Helper T cell (primary cell): ENCODE measurements around a stretch of chr10.

DNA sequence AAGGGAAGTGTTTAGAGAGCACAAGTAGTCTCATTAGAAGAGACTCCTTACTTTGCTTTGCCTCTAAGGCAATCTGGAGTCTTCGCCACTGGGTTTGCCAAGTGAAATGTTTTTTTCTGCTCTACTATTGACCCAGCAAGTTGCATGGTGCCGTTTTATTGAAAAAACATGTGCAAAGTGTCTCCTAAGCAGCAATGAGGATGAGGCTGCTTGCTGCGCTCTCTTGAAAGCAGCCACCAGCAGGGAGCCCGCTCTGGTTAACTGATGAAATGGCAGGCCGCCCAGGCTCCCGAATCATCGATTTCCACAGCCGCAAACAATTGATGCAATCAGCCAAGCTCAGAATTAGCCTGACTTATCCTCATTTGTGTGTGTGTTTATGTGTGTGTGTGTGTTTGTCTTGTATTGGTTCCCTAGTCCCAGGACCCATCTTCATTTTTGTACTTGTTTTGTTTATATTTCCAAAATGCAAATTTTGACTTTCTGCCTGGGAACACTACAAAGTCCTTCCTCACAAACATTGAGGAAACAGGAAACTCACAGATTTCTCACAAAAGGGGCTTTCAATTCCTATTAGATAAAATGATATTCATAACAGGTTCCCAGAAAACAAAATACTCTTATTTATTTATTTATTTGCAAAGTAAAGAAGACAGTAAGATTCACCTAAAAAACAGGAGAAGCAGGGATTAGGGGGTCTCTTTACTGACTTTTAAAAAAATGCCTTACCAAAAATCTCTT, 22.1 kb upstream of the LYZL1 start:
- PRO-cap, 2 experiments, result no peak in any of the 2 experiments

DNA sequence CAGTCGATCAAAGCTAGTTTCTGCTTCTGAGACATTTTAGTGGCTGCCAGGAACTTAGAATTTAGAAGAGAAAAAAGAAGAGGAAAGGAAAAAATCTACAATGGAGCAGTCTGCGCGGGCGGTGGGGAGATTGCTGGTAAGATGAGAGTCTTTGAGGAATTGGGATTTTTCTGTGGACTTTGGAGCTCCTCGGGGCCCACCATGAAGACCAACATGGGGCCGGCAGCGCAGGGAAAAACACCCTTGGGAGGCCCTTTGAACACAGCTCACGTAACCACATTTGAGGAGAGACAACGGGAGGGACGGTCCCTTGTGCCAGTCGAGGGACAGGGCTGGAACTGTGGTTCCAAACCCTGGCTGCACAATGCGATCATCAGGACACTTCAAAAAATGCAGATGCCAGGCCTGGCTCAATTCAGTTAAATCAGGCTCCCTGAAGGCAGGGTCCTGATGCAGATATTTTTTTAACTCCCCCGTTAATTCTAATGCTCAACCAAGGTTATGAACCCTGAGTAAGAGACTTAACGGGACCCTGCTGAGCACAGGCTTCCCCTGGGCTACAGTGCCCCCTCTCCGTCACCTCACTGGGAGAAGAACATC, 30.3 kb downstream of the LYZL1 start:
- PRO-cap, 2 experiments, result no peak in any of the 2 experiments

DNA sequence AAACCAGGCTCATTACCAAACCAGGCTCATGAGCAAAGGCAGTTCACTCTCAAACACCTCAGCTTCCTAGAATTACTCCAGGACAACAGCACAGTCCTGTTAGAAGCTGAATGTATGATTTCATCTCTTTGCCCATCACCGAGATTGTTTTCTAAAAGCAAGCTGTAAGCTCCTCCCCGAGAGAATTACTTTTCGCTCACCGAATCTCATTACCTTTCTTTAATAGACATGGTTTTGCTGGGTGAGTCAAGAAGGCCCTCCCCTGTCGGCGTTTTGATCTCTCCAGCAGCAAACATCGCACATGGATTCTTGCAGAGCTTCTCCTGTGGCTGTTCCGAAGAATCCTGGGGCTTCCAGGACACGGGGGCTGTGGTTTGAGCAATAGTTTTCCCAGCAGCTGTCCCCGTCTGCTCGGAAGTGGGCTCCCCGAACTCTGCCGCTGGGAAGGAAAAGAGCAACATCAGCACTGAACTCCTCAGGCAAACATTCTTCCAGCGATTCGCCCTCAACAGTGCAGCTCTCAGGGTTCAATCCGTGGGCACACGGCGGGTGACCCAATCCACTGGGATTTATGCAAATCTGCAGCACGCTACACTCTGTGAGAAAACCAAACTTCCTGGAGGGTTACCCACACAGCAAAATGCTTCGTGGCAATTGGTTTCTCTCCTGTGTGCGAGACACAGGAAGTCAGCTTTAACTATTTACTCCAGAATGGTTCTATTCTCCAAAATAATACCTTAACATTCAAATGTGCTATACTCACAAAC, 112.4 kb downstream of the SVIL start:
- PRO-cap, 2 experiments, result no peak in any of the 2 experiments

DNA sequence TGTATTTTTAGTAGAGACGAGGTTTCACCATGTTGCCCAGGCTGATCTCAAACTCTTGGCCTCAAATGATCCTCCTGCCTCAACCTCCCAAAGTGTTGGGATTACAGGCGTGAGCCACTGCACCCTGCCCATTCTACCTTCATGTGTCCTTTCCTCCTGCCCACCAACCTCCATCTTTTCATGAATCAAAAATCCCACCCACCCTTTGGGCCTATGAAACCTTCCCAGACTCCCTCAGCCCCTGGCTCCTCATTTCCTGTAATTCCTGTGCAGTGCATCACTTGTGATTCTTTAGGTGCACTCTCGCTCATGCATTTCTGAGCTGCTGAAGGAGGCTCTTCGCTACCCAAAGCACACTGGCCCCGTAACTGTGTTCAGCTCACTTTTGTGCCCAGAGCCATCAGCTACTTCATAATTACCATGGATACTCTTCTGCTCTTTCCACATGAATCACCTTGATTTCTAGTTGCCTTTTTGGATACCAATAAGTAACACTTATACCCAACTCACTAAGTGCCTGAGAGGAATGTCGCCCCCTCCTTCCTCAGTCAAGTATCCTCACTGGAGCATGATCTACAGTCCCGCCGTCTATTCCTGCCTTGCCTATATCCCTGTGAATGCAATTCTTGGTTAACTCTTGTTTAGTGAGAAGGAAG, 24.1 kb downstream of the SVIL start:
- PRO-cap, 2 experiments, result no peak in any of the 2 experiments

DNA sequence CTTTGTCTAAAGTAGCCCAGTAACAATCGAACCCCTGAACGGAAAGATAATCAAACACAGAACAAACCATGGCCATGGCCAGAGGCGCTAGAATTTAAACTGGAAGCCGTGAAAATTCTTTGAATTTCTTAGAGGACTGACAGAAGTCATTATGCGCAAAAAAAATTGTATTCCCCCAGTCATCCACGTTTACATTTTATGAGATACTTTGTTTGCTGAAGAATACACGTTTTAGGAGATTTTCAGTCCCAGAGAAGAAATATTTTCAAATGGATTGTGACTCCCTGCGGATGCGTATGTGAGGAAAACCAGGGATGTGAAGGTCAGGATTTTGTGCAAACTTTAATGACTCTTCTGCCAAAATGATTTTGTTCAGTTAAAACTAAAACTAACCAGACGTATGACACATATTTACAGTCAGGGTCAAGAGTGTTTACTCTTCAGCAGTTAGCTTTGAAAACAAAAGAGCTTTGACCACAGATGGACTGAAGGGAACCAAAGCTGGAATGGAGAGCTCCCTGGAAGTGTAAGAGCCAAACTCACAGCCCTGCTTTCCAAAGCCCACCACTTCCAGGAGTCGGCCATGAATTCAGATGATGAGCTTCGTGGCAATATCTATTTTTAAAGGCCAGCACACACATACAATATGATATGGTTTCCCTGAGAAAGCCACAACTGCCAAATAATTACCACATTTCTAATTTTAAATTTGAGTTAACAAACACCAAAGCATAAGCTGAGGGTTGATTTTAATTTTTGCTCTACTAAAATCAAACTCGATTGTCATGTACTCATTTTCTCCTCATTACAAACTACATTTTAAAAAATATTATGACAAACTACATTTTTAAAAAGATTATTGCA, 15.5 kb downstream of the SVIL start:
- PRO-cap, 2 experiments, result no peak in any of the 2 experiments

DNA sequence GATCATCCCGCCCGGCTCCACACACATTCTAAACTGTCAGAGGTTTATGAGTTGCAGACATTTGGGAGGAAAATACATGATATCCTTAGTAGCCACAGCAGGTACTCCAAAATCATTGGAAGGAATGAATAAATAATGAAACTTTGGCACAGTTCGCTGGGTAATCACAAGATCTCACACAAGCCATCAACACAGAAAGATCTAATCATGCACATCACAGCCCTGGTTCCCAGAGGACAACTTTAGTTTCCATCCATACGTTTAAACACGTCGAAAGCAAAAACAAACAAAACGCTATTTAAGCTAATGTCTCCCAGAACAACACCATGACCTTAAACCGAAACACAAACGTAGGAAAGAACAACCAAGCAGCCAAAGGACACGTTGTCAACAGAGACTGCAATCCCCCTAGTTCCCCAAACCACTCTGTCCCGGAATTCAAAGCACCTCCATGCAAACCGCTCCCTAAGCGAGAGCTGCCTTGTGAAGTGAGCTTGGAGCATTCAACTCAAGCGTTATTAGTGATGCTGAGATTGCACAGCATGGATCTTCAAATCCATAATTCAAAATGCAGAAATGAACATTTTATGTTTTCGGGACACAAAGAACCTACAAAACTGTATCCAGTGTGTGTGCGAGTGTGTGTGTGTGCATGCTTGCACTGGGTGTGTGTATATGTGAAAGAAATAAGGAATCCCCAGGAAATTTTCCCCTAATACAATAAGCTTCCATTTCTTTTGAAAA, 12.2 kb downstream of the SVIL start:
- PRO-cap, 2 experiments, result no peak in any of the 2 experiments

GRCh38 chr10:29647930-29648637, 13.3 kb upstream of the SVIL start:
- PRO-cap, 2 experiments, result no peak in any of the 2 experiments

DNA sequence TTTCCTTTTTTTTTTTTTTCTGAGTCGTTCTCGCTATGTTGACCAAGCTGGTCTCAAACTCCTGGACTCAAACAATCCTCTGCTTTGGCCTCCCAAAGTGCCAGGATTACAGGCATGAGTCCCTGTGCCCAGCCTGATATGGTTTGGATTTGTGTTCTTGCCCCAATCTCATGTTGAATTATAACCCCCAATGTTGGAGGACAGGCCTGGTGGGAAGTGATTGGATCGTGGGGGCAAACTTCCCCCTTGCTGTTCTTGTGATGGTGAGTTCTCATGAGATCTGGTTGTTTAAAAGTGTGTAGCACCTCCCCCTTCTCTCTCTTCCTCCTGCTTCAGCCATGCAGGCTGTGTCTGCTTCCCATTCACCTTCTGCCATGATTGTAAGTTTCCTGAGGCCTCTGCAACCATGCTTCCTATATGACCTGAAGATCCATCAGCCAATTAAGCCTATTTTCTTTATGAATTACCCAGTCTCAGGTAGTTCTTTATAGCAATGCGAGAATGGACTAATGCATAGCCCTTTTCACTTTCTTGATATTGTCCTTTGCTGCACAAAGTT, 18.3 kb upstream of the SVIL start:
- PRO-cap, 2 experiments, result no peak in any of the 2 experiments

DNA sequence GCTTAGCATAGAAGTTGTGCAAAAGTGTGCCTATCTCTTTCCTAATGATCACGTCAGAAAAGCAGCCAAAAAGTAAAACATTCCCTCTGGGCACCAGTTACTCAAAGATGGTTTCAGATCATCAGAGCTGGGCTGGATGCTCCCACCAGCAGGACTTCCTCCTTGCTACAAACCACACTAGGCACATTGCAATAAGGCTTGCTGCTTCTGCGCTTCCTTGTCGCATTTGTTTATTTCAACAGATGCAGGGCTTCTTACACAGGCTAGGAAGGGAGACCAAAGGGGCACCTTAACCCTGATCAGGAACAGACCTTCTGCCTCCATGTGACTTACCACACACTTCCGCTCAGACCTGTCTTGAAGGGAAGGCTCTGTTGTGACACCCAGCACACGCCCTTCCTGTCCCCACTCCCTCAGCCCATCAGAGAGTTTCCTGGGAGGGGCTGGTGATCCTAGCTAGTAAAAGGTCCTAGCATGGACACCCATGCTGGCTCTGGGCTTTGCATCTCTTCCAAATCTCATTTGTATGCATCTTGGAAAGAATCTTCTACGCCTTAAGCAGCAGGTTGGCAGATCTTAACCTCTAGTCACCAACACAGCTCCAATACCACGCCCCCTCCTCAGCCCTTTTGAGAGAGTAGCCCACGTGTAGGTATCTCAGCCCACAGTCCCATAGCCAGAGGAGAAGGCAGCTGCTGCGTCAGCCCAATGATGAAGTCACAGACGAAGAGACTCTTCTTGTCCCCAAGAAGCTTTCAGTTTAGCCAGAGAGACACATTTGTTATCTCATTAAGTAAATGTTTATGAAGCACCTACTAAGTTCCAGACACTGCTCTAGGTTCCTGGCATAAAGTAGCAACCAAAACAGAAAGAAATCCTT, 47.1 kb upstream of the SVIL start:
- PRO-cap, 2 experiments, result peak in 2 of 2 experiments; most common plus-strand start position 424 of the sequence (in 1); most common minus-strand start position 228 of the sequence (in 2)

GRCh38 chr10:29731572-29732483, 97.1 kb upstream of the SVIL start:
- PRO-cap, 2 experiments, result no peak in any of the 2 experiments

DNA sequence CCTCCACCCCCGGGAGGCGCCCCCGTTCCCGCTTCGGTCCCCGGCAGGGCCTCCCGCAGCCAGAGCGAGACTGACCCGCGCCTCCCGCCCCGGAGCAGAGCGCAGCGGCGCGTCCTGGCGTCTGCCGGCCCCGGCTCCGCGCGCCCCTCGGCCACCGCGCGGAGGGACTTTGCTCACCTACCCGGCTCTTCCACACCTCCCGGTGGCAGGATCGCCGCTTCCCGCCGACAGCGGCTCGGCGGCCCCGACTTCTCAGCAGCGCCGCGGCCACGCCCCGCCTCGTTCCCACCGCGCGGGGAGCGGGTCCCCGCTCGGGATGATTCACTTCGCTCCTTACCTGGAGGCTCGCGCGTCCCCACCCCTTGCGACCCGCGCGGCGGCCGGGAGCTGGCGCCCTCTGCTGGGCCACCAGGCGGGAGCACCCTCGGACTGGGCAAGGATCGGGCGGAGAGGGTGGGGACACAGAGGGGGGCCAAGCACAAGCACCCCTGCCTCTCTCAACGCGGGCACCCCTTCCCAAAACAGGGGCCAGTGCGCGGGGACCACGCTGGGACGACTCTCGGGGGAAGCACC, 100.9 kb upstream of the SVIL start:
- PRO-cap, 2 experiments, result peak in 2 of 2 experiments; most common minus-strand start position 254 of the sequence (in 1)

DNA sequence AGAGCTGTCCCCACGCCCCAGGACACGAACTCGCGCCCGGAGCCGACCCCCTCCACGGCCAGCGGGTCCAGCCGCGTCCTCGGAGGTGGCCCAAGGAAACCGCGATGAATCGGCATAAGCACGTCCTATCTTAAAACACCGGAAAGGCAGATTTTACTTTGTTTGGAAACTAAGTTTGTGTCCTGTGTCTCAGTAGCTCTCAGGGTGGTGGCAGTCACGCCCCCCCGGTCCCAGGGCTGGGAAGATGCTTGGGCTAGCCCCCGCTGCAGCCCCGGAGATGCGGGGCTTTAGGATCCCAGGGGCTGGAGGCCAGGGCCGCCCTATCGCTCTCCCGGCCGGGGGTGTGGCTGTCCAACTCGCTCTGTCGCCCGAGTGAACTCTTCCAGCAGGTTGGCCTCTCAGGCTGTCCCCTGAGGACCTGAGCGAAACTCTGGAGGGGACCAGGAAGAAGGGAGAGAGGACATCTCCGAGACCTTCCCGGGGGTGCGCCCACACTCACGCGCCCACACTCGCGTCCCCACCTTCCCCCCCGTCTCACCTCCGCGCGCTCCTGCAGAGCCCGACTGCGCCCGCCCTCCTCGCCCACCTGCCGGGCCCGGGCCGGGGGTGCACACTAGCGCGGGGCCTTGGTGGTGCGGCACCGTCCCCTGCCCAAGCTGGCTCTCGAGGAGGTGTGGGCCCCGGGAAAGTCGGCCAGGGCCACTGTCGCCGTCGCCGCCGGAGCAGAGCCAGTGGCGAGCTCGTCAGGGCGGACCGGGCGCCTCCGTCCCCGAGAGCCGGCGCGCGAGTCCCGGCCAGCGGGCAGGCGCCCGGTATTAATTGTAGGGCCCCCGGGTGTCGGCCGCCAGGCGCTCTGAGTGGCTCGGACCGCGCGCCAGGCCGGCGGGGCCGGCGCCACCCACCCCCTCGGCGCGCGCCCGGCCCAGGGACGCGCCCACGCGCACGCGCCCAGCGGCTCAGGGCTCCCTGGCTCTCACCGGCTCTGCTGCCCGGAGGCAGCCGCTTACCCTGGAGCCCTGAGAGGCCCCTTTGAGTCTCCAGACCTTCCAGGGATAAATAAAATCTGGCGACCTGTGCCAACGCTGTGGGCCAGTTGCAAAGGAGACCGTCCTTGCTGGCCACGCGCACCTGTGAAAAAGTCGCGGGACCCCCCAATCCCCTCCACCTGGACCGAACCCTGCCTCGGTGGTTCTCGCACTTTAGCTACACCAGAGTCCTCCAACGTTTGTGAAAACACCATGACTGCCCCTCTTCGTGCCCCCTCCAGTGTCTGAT, 101.8 kb upstream of the SVIL start:
- PRO-cap, 2 experiments, result no peak in any of the 2 experiments

DNA sequence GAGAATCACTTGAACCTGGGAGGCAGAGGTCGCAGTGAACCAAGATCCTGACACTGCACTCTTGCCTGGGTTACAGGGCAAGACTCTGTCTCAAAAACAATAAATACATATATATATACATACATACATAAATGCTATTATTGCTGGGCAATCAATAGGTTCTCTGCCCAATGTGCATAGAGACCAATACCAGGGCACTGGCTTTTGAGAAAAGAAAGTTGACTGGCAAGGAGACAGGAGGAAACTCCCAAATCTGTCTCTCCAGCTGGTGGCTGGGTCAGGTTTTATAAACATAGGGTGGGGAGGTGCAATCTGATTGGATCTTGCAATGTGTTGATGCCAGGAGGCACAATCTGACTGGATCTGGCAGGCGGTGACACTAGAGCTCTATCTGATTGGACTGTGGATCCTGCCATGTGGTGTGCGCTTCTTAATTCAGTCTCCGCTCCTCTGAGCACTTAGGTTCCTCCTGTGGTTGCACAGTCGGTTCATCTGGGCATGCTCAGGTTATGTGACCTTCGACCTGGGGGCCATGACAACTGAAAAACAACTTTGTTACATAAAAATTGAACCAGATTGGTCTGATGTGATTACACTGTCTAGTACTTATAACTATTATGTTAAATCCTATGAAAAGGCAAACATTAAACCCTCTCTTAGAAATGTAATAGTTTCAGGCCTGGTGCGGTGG, 127.0 kb upstream of the SVIL start:
- PRO-cap, 2 experiments, result no peak in any of the 2 experiments

GRCh38 chr10:29865522-29866064, 193.8 kb downstream of the JCAD start:
- PRO-cap, 2 experiments, result no peak in any of the 2 experiments

DNA sequence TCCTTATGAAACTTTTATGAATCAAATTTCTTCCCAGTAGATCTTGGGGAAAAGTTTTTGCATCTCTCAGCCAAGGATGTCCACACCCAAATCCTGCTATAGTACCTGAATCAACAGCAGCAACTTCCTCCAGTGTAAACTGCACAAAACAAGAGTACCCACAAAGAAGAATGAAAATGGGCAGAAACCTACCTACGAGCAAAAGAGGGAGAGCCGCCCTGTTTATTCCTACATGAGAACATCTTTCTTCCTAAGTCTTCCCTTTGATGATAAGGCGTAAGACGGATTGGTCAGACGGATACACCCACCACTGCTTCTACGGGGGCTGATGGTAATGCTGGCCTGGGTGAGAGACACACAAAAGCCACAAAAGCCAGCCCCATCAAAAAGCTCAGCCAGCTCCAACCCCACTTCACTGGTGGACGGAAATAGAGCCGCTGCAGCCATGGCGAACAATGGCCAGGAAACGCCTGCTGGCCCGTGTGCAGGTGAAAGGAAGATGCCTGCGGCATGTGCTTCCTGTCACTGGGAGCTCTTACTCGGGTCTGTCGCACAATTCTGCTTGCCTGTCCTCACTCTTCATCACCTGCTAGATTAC, 10.4 kb downstream of the JCAD start:
- PRO-cap, 2 experiments, result no peak in any of the 2 experiments

GRCh38 chr10:30151977-30152591, 92.7 kb upstream of the JCAD start:
- PRO-cap, 2 experiments, result no peak in any of the 2 experiments

GRCh38 chr10:30247654-30248113, 101.4 kb downstream of the MTPAP start:
- PRO-cap, 2 experiments, result no peak in any of the 2 experiments

DNA sequence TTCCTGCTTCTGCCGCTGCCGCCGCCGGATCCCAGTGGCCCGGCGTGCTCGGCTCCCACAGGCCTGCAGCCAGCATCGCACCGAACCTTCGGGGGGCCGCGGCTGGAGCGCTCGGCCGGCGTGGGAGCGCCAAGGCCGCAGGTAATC, 127 bp downstream of the MAP3K8 start:
- PRO-cap, 2 experiments, result no peak in any of the 2 experiments

- PRO-cap, 2 experiments, result no peak in any of the 2 experiments
Observed at GRCh38 chr10:30438844-30439368, 4.9 kb downstream of the MAP3K8 start.

GRCh38 chr10:30442668-30443255, 8.8 kb downstream of the MAP3K8 start:
- PRO-cap, 2 experiments, result no peak in any of the 2 experiments